ENCODE results near the genes TUBB1 and EDN3.

GRCh38 chr20:57547257-57547842, 13.6 kb upstream of the PCK1 start:
- PRO-cap: no peak

DNA sequence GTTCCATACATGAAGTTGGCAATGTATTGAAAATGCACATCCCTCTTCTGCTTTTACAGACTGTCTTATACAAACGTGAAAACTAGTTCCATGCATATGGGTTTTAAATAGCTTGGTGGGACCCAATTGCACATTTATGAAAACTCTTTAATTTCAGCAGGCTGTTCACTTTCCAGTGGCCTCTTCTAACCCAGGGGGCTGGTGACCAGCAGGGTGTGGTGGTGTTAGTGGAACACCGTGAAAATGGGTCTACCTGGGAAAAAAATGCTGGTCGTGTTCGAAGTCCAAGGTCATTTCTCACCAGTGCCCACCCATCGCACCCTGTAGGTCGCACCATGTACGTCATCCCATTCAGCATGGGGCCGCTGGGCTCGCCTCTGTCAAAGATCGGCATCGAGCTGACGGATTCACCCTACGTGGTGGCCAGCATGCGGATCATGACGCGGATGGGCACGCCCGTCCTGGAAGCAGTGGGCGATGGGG, 1.5 kb downstream of the PCK1 start:
- PRO-cap: no peak

GRCh38 chr20:57577659-57578120, 16.8 kb downstream of the PCK1 start:
- PRO-cap: no peak

DNA sequence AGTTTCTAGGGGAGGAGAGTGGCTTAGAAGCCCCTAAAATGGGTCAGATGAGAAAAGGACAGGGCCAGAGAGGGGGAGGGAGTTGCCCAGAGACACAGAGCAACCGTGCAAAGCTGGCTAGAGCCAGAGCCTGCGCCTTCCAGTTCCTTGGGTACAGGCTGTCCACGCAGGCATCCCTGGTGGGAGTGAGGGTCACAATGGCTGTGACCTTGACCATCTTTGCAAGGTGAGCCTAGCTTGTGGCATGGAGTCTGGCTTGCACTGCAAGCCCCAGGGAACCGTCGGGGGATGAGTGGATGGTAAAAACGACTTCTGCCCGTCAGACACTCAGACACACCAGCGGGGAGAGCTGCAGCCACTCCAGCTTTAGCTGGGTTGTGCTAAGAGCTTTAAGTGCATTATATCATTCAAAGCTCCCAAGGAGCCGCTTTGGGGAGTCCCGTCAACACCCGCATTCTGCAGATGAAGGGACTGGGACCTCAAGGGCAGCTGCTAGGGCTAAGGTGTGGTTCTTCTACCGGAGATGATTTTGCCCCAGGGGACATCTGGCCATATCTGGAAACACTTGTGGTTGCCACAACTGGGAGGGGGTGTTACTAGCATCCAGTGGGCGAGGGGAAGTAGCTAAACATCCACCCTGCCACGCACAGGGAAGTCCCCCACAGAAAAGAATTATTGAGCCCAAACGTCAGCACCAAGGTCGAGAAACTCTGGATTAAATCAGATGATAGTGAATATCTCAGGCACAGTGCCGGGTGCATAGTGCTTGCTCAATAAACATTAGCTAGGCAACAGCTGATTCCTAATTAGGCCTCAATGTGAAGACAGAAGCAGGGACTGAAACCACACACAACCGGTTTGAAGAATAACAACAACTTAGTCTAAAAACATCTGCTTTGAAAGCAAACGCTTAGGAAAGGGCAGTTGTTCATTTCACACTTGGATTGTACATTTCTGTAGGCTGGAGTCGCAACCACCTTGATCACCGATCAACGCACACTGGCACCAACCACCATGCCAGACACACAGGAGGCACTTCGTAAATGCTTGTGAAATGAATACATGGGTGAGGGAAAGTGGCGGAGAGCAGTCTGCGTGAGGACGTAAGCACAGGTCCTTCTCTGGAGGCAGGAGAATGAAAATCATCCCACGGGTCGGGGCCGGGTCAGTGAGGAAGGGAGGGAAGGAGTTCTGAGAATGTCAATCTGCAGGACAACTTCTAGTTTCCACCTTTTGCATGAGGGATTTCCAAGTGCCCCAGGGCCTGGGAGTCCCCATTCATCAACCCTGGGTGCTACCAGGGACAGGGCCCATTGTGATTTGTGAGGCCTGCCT, 29.5 kb downstream of the PMEPA1 start:
- PRO-cap: no peak

DNA sequence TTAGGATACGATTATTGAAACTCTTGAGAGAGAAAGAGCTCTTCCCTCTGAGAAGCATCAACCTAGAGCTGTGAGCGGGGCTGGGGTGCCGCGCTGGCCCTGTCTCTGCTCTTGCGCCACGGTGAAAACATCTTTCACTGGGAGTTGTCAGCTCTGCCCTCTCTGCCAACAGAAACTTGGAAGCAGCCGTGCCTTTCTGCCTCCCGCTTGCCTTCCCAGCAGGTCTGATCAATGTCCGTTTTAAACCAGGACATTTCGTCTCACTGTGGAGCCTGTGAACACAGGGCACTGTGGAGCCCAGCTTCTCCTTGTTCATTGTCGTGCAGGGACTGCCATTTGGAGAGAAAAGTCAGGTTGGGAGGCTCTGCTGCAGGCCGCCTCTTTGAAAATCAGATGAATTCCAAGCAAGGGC, 191.7 kb upstream of the C20orf85 start:
- PRO-cap: no peak

GRCh38 chr20:57959535-57959871, 191.2 kb upstream of the C20orf85 start:
- PRO-cap: no peak

GRCh38 chr20:57996457-57996739, 154.3 kb upstream of the C20orf85 start:
- PRO-cap: no peak

GRCh38 chr20:58074600-58075124, 76.0 kb upstream of the C20orf85 start:
- PRO-cap: no peak

DNA sequence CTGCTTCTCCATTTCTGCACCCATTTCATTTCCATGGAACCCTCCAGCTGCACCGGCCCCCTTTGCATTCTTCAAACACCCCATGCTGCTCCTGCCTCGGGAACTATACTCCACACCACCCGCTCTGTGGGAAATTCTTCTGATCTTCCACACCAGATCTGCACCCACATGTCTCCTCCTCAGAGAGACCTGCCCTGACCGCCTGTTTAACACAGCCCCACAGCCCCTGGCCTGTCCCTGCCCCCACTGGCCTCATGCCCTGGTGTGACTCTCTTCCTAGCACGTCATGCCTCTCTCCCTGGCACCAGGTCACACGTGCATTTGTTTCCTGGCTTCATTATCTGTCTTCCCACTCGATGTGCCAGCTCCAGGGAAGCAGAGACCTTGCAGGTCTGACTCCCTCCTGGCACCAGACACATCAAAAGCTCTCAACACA, 1.8 kb upstream of the C20orf85 start:
- PRO-cap: no peak

DNA sequence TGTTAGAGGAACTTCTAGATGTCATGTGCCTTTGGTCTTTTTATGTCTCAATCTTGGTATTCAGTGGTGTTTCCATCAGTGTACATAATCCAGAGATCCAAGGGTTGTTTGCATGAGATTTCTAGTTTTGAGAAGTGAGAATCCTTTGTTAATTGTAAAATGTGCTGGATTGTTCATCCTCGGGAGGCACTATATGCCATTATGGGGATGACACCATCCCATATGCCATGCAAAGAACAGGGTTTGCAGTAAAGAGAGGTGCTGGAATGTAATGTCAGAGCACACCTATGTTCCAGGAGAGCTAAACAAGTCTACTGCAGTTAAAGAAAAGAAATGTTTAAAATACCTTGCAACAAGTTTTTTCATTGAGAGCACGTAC, 29.2 kb downstream of the RAB22A start:
- PRO-cap: no peak

DNA sequence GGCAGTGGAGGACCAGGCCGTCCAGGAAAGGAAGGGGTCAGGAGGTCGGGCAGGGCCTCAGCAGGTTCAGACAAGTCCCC, 128 bp downstream of the STX16 start:
- PRO-cap: no peak

DNA sequence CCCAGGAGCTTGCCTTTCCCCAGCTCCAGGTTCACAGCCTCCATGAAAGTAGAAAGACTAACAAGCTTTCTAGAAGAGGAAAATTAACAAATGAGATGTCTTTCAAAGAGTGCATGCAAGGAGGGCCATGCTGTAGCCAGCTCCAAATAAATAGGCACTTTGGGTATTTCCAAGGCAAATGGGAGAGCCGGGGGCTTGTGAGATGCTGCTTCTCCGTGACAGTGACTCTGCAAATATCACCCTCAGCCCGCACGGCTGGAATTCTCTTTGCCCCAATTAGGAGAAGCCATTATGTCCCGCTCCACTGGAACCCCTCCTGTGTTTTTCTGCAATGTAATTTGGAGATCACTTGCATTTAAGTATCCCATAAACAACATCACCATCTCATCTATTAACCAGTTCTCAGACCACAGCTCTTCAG, 85.4 kb upstream of the GNAS start:
- PRO-cap: no peak

- PRO-cap: no peak
Observed at GRCh38 chr20:58841567-58841852, 49.7 kb upstream of the GNAS start.

DNA sequence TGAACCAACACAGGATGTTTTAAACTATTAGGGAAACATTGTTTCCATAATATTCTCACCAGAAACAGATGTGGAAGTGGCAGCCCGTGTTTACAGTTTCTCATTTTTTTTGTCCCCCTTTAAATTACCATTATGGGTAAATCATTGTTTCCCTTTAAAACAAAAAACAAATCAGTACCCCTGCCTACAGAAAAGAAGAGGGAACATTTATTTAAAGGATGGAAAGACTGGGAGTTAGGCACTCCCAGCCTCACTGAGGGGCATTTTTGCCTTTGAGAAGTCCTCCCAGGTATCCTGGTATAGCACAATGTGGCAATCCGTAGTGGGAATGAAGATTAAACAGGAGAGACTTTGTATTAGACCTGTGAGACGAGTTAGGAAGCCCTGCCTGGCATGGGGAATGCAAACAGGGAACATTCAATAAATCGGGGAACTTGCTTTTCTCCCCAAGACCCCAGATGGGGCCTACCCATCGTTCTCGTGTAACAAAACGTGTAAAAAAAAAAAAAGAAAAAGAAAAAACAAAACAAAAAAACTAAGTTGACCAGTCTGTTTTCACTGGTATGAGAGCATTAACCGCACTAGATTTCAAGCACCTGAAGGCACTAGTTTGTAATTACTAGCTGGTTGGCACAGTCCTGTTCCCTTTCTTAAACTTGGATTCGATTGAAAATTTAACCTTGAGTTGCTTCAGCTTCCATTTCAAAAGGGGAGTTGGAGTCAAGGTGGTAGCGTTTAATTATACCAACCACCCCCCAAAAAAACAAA, 5.1 kb downstream of the GNAS start:
- PRO-cap: no peak

DNA sequence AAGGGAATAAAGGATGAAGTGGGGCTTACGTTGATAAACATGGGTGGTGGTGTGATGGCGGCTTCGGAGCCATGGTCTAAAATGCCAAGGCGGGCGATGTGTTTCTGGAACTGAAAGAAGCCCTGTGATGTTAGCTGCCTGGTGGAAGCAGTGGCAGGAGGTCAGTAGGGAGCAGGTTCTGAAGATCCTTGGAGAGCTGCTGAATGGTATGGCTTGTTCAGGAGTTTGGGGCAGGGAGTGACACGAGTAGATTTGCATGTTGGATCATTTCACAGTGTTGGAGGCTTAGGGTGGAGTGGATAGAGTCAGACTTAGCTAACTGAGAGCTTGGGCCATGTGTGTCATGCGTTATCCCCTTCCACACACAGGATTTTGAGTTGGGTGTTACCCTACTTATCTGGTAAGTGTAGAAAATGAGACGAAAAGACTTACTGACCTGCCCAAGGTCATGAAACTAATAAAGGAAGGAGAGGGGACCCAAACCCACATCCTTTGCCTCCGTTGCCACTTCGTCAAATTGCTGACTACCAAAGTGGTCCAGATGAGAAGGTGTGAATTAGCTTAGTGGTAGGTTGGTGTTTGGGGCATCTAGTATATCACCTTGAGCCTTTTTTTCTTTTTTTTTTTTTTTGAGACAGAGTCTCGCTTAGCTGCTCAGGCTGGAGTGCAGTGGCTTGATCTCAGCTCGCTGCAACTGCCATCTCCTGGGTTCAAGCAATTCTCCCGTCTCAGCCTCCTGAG, 1.6 kb downstream of the NELFCD start:
- PRO-cap: no peak

DNA sequence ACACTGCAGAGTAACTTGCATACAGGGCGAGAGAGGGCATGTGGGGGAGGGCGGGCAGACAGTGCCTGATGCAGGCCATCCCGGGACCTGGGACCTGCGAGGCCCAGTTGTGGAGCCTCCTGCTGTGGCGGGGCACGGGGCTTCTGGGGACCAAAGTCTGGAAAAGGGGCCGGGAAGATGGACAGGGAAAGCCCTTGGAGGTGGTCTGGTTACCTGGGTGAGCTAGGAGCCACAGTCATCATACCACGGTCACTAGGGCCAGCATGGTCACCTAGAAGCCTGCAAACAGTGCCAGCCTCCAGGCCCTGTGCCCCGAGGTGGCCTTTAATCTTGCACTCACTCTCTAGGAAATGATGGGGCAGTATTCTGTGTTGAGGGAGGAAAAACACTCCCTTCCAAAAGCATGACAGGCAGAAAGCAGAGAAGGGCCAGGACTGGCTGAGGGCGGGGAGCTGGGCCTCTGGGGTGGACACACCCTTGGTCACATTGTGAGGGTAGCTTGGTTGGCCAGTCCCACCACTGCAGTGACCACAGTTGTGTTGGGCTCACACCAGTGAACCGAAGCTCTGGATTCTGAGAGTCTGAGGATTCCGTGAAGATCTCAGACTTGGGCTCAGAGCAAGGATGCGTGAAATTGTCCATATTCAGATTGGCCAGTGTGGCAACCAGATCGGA, at the start of gene TUBB1:
Gene TUBB1, plus strand, starts transcription at position 531 of the 675 bp plus-strand sequence.
- PRO-cap: no peak

GRCh38 chr20:59020729-59021894, 1.9 kb downstream of the TUBB1 start:
- PRO-cap: no peak

- PRO-cap: no peak
Observed at GRCh38 chr20:59293075-59293791, 7.2 kb upstream of the EDN3 start.

DNA sequence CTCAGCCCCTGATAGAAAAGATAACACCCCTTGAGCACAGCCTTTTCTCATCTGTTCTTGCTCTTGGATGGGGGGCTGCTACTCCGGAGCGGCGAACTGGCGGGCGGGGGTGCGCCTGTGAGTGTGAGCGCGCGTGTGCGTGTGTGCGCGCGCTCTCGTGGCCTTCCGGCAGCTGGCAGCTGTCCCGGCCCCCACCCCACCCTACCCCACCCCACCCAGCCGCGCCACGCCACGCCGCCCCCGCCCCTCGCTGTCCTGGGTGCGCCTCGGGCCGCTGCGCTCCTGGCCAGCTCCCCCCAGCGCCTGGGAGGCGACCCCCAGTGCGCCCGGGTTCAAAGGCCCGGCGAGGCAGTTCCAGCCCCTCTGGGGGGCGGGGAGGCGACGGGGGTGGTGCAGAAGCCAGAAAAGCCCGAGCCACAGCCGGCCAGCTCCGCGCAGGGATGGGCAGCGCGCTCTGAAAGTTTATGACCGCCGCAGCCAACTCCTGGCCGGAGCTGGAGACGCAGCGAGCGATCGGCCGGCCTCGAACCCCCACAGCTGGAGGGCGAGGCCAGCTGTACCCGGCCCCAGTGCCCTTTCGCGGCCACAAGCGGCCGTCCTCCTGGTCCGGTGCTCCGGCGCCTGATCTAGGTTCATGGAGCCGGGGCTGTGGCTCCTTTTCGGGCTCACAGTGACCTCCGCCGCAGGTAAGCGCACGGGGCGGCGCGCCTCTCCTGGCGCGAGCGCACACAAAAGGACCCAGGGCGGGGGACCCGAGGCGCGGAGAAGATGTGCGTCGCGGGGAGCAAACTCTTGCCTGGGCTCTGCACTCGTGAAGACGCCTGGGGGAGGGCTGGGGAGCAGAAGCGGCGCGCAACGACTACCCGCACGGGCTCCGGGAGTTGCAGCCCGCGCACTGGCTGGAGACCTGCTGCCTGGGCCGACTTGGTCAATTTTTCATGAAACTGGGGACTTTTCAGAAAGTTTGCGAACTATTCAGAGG, at the start of gene EDN3:
Gene EDN3, plus strand, starts transcription at position 433 of the 982 bp plus-strand sequence.
- PRO-cap: unidirectional peak, minus-strand start at position 513 of the sequence

- PRO-cap: no peak
Observed at GRCh38 chr20:59675008-59675409, 70.7 kb downstream of the PHACTR3 start.